Mammary microvascular endothelial cell (primary cell): ENCODE measurements around a stretch of chr2.

- RAMPAGE, long total RNA = no peak
These were observed 45.3 kb upstream of the SPAG16 start for GRCh38 chr2:213238653-213239659.

DNA sequence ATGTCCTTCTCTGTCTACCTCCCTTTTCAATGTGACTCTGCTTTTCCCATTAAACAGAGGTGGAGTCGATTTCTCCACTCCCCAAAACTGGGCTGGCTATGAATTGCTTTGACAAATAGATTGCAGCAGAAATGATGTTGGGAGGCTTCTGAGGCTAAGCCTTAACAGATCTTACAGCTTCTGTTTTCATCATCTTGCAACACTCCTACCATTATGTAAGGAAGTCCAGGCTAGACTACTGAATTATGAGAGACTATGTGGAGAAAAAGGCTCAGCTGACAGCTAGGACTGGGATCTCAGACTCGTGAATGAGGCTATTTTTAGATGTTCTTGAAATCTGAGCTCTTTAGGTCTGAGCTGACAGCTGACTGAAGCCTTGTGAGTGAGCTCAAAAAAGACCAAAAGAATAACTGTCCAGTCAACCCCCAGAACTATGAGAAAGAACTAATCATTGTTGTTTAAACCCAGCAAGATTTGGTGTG lies 70.3 kb downstream of the VWC2L start:
- RAMPAGE, long total RNA = no peak

- RAMPAGE, long total RNA = no peak
These were observed 57.7 kb downstream of the FN1 start for GRCh38 chr2:215378134-215378520.

GRCh38 chr2:215391390-215391964 lies 44.4 kb downstream of the FN1 start:
- RAMPAGE, long total RNA = no peak

- RAMPAGE, long total RNA = no peak
These were observed 38.2 kb downstream of the FN1 start for GRCh38 chr2:215397587-215398052.

DNA sequence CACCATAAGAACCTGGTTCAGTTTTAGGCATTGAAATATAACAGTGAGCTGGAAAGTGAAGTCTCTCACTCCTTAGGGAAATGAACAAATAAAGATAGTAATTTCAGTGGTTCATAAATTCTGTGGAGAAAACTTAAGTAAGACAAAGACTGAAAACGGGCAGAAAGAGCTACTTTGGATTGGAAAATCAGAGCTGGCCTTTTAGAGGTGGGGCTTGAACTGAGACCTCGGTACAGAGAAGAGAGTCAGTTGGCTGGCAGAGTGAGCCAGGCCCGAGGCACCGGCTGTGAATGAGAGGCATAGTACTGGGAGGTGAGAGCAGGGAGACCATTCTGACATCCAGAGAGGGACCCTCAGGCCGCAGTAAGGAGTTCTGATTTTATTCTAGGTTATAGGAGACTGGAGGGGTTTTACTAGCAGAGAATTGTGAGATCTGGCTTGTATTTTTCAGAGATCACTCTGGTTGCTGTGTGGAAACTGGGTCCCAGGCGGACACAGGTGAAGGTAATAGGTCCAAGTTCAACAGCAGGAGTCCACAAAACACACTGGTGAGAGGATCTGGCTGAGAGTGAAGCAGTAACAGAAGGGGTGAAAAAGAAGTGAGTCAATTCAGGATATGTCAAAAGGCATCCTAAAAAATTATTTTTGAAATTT lies 75.9 kb upstream of the FN1 start:
- RAMPAGE, long total RNA = no peak

DNA sequence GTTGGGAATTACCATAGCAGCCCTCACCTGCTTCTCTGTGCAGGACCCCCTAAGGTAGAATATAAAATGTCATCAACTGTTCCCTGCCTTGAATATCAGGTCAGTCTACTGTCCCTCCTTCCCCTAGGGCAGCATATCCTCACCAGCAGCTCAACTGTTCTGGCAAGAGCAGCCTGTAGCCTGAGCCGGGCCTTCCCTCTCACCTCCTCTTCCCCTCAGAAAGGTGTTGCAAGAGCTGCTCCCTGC lies 184.9 kb downstream of the MREG start:
- RAMPAGE, long total RNA = no peak

- RAMPAGE, long total RNA = no peak
These were observed 134.9 kb downstream of the MREG start for GRCh38 chr2:215878483-215878915.

DNA sequence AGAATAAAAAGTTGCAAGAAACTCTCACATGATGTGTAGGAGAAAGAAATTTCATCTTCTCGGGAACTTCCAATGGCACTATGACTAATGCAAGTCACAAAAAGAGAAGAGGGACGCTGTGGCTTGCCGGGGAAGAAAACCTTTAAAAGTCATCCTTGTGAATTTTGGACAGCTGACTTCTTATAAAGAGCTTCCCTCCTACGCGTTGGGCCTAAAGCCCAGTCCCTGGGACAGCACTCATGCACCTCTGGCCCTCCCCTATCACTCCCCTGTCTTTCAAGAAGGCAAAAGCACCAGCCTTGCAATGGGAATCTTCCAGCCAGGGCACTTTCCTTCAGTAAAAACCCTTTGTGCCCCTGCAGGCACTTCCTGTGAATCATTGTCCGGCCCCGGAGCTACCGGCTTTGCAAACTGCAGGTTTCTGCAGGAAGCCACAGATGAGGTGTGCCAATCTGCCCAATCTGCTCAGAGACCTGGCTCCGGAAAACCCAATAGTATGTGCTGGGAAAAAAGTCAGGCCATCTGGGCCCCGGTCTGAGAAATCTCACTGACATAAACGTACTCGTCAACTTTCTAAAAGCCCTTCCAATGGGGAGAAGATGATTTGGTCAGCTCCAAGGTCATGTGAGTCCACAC lies 7.1 kb downstream of the MREG start:
- RAMPAGE, long total RNA = no peak

DNA sequence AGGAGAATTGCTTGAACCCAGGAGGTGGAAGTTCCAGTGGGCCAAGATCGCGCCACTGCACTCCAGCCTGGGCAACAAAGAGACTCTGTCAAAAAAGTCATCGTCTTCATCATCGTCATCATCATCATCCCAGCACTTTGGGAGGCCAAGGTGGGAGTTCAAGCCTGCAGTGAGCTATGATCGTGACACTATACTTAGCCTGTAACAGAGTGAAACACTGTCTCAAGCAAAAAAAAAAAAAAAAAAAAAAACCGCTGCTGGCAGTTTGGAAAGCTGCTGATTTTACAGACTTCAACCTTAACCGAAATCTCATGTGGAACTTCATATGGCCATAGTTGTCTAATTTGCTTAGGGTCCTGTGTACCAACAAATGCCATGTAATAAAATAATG lies 33.0 kb downstream of the PECR start:
- RAMPAGE, long total RNA = no peak

DNA sequence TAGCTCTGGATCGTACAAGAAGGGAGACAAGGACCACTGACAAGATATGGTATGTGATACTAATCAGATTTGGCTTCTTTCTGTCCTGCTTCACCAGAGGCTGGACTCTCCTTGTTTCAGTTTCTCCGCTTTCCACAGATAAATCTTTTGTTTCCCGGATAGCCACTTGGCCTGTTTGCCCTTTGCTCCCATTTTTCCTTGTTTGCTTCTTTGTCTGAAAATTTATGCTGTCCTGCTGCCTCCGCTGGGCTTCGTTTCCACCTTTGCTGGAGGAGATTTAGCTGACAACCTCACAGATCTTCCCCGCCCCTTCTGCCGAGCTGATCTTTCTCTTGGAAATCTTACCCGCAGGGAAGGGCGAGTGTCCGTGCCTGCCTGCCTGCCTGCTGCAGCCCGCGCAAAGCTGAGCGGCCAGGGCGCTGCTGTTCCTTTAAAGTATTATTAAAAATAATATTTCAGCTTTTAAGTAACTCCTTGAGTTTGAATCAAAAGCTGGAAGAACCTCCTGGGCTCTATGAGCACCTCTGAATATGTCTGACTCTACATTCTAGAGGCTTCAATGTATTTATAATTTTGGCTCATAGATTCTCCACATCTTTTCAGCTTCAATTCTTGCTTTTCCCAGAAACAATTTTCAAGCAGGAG lies 1.4 kb upstream of the XRCC5 start:
- RAMPAGE, long total RNA = no peak

DNA sequence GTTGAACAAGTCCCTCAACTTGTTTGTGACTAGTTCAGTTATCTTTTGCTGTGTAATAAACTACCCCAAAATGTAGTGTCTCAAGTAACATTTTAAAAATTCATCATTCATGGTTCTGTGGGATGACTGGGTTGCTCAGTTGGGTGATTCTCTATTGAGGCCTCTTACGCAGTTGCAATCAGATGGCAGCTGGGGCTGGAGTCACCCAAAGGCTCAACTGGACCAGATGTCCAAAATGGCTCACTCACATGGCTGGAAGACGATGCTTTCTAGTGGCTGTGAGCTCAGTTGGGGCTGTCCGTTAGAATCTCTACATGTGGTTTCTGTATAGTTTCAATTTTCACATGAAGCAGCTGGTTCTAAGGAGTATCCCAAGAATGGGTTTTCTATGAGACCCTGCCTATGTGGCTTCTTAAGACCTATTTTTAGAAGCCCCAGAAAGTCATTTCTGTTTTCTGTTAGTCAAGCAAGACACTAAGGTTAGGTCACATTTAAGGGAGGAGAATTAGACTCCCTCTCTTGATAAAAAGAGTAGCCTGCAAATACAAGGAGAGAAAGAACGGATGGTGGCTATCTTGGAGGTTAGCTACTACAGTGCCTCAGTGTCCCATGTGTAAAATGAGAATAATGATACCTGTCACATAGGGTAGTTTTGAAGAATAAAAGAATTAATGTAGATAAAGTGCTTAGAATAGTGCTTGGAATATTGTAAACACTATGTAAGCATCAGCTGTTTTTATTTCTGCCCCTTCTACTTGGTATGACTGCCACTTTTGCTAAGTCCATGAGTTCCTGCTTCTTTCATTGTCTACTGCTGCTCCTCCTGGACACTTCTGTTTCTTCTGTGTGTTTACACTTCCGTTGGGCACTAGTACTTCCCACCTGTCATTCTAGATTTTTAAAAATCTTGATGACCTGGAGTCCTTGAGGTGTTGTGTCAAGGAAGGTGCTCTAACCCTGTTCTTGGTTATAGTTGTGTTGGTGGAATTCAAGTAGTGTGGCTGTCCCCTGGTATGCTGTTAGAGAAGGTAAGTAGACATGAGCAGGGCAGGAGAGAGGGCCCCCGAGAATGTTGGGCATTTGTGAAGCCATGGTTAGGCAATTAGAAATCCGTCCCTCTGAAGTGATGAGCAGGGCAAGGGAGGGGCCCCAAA lies 4.7 kb downstream of the XRCC5 start:
- RAMPAGE, long total RNA = no peak

DNA sequence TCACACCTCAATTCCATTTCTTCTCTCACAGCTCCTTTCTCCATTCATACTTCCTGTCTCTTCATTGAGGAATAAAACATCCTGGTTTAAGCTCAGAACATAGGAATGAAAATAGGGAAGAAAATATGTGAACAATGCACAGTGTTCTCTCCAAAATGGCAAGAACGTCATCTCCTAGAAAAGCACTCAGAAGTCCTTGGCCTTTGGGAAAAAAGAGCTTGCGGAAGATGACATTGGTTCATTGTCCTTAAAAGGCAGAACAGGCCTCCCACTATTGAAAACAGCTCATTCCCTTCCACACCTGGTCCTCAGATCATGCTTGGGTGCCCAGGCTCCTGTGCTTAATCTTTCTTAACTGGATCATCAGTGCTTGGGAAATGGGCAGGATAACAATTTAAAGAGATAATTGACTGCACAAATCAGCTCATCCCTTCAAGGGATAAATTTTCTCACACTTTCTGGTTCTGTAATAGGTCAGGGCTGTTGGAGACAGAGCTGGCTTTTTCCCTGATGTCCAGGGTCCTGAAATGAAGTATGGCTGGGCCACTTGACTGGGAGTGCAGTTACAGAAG lies 69.2 kb downstream of the MARCHF4 start:
- RAMPAGE, long total RNA = no peak

GRCh38 chr2:216372709-216373362 lies 553 bp upstream of the MARCHF4 start:
- RAMPAGE, long total RNA = no peak

GRCh38 chr2:216532533-216532936 lies 33.9 kb downstream of the RPL37A start:
- RAMPAGE, long total RNA = no peak

- RAMPAGE, long total RNA = no peak
These were observed 51.3 kb downstream of the RPL37A start for GRCh38 chr2:216549904-216550476.

GRCh38 chr2:216660515-216660808 lies 27.2 kb downstream of the IGFBP2 start:
- RAMPAGE, long total RNA = no peak

- RAMPAGE, long total RNA = no peak
These were observed 499 bp downstream of the IGFBP5 start for GRCh38 chr2:216694928-216695172.

GRCh38 chr2:216717360-216717756 lies 22.0 kb upstream of the IGFBP5 start:
- RAMPAGE, long total RNA = no peak

- RAMPAGE, long total RNA = no peak
These were observed 70.4 kb upstream of the IGFBP5 start for GRCh38 chr2:216765607-216766273.